Melanocyte of skin (primary cell): ENCODE results near the gene ZBTB49.

DNA sequence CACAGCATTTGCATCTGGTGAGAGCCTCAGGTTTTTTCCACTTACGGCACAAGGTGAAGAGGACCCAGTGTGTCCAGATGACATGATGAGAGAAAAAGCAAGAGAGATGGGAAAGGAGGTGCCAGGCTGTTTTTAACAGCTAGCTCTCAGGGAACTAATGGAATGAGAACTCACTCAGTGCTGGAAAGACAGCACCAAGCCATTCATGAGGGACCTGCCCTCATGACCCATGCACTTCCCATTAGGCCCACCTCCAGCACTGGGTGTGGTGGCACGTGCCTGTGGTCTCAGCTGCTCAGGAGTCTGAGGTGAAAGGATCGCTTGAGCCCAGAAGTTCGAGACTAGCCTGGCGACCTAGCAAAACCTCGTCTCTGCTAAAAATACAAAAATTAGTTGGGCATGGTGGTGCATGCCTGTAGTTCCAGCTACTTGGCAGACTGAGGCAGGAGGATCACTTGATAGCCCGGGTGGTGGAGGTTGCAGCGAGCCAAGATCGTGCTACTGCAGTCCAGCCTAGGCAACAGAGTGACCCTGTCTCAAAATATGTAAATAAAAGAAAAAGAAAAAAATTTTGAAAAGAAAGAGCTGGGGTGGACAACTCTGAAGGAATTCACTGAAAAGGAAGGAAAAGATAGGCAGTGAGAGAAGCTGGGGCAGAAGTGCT is 50.8 kb downstream of the FAM193A start:
- CAGE, long polyA plus RNA, 2 experiments = no peak in any of the 2 experiments

DNA sequence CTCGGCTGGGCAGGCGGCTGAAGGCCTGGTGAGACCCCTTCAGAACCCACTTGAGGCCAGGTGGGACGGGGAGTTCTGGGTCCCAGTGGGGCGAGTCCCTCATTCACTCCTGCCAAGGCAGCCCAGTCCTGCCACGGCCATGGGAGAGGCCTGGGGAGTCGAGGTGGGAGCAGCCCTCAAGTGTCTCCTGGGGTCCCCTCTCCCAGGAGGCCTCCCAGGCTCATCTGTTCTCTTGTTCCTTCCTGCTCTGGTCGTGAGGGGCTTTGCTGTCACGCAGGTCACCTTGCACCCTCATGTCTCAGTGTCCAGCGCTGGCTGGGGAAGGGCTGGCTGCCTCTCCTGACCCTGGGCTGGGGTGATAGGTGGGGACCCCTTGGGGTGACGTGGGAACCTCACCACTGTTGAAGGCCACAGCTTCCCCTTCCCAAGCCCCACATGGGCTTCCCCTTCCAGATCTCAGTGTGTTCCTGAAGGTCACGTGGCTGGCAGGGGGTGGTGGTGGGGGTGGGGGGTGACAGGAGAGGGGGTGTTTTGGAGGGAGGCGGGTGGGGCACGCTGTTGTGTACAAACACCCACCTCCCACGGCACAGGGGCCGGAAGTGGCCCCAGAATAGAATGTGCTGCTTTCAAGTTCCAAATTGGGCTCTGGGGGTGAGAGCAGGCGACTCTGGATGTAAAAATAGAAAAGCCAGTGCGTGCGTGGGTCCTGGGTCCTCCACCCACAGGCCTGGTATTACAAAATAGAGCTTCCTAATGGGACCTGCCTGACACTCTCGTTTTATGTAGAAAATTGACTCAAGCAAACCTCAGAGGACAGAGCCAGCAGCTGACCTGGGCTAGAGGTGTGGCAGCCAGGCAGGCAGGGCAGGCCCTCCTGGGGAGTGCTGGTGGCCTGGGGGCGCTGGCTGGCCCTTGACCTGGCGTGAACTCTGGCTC is 5.7 kb upstream of the SH3BP2 start:
- CAGE, long polyA plus RNA, 2 experiments = no peak in any of the 2 experiments

DNA sequence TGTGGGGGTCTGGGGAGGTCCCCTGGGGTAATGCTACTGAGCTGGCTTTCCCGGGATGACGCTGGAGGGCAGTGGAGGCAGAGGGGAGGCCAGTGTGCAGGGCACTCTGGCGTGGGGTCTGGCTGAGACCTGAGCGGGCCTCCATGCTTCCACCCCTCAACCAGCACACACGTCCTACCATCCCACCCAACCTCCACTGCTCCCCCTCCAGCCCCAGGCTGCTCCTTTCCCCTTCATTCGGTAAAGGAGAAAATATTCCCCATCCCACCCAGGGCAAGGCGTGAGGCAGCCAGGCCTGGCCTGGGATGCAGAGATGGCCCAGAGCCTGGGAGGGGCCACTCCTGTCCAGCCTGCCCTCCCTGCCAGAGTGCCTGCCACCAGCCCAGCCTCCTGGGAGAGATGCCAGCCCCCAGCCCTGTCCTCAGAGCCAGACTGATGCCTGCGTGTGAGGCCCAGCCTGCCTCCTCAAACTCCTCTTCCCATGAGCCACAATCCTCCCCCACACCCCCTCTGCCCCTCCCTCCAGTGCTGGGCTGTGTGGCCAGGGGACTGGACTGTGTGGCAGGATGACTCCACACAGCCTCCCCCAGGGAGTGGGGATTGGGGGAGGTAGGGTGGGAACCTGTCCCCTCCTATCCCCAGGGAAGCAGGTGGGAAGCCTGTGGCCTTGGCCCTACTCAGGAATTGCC is 4.5 kb upstream of the SH3BP2 start:
- CAGE, long polyA plus RNA, 2 experiments = no peak in any of the 2 experiments

DNA sequence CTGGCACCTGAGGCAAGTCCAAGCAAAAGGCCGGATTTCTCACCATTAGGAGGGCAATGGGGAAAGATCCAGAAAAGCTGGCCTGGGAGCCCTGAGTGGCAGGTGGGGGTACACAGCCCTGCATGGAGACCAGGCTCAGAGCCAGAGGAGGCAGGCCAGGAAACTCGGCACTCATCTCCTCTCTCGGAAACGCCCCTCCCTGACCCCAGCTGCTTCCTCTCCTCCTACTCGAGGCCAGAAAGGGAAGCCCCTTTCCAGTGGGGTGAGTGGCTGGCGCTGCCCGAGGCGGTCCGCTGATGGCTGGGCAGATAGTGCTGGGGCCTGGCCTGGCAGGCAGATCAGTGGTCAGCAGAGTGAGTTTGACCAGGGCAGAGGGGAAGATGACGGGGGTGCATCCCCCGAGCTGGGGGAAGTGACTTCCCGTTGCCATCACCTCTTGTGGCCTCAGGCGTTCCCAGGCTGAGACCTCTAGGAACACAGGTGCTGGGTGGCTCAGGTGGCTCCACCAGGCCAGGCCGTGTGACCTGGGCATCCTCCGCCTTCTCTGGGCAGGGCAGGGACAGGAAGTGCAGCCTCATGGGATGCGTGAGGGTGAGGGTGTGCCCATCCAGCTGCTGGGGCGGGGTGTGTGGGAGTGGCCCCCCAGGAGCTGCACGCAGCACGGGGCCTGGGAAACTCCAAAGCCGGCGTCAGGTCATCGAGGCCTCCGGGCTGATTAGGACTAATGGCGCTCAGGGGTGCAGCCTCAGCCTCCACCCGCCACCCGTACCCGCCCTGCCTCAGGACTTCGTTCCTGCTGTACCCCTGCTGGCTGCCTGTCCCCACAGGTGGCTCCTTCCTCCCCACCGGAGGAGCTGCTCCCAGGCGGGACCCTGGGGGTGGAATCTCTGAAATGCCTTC is 5.7 kb downstream of the SH3BP2 start:
- CAGE, long polyA plus RNA, 2 experiments = no peak in any of the 2 experiments

DNA sequence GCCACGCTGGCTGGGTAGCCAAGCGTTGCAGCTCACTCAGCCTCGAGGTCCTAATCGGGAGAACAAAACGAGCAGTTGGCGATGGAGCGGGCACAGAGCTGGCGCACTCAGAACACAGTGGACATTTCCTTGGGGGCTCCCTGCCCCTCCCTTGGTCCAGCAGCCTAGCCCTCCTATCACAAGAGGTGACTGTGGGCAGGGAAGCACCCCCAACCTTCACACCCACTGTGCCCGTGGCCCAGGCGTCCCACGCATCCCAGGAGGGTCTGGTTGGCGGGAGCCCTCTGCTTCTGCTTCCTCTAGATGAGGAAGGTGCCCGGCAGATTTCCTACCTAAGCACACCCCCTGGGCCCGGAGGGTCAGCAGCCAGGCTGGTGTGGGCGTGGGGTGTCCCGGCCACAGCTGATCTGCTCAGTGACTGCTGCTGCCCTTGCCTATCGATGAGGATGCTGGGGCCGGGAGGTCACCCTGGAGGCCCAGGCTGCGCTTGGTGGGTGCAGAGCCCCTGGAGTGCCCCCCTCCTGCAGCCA is 12.0 kb downstream of the SH3BP2 start:
- CAGE, long polyA plus RNA, 2 experiments = no peak in any of the 2 experiments

GRCh38 chr4:2817427-2817695 is 24.5 kb downstream of the SH3BP2 start:
- CAGE, long polyA plus RNA, 2 experiments = no peak in any of the 2 experiments

- CAGE, long polyA plus RNA, 2 experiments = no peak in any of the 2 experiments
Observed at GRCh38 chr4:2898057-2898659, 36.5 kb downstream of the MFSD10 start.

- CAGE, long polyA plus RNA, 2 experiments = no peak in any of the 2 experiments
Observed at GRCh38 chr4:2933247-2933636, 1.4 kb downstream of the MFSD10 start.

DNA sequence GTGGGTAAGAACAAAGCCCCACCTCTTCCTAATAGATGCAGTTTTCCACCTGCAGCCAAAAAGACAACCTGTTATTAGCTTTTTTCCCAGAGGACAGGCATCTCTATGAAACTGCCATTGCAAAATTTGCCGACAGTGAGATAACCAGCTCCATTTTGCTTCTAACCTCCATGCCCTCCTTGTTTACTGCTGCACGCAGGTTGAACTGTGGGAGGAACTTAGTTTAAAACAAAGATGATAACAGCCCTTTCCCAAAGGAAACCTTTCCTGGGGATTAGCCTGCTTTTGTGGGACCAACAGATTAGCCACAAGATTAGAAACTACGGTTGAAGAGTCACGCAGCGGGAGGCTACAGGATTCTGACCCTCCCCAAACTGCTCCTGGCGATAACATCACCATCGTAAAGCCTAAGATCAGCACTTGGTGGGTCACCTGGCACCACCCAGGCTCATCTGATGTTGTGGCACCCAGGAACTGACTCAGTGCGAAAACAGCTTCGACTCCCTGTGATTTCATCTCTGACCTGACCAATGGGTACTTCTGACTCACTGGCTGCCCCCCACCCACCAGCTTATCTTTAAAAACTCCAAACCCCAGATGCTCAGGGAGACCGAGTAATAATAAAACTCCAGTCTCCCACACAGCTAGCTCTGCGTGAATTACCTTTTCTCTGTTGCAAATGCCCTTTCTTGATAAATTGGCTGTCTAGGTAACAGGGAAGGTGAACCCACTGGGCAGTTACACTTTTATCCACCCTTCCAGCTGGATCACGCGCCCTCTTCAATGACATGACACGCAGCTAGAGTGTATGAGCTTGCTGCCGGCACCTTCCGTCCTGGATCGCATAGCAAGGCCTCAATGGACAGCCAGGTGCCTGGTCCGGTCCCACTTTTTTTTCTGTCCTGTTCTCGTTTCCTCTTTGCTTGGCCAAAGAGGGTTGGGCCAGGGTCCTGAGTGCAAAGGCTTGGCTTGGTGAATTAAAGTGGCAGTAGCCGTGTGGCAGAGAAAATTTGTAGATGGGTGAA is 1.4 kb upstream of the MFSD10 start:
- CAGE, long polyA plus RNA, 2 experiments = no peak in any of the 2 experiments

DNA sequence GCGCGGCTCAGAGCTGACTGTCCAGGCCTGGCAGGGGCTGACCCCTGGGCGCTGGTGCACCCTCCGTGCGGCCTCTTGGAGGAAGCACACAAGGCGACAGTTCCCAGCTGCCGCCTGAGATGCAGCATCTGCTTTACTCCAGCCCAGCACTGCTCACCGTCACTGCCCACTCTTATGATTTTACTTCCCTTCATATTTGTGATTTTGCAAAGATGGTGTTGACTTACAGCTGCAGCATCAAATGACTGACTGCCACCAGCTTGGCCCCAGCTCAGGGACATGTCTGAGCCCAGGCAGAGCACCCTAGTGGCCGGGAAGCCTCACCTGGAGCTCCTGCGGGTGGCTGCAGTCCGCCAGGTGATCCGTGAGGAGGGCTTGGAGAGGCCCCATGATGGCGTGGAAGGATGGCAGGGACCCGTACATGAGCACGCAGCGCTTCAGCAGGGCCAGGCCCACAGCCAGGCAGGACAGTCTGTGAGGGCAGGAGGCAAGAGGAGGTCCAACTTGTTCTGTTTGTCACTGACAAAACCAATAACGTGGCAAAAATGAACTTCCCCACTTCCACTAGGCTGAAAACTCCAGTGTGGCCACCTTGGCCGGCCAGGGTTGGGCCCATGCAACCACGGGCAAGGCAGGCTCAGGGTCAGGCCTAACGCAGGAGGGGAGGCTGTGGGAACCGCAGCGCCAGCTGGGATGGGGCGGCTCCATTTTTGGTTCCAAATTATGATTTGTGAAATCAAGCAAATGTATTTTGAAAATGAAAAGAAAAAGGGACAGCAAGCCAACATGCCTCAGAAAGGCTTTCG is 6.8 kb upstream of the MFSD10 start:
- CAGE, long polyA plus RNA, 2 experiments = no peak in any of the 2 experiments

- CAGE, long polyA plus RNA, 2 experiments = no peak in any of the 2 experiments
Observed at GRCh38 chr4:2956627-2957010, 6.6 kb downstream of the NOP14 start.

DNA sequence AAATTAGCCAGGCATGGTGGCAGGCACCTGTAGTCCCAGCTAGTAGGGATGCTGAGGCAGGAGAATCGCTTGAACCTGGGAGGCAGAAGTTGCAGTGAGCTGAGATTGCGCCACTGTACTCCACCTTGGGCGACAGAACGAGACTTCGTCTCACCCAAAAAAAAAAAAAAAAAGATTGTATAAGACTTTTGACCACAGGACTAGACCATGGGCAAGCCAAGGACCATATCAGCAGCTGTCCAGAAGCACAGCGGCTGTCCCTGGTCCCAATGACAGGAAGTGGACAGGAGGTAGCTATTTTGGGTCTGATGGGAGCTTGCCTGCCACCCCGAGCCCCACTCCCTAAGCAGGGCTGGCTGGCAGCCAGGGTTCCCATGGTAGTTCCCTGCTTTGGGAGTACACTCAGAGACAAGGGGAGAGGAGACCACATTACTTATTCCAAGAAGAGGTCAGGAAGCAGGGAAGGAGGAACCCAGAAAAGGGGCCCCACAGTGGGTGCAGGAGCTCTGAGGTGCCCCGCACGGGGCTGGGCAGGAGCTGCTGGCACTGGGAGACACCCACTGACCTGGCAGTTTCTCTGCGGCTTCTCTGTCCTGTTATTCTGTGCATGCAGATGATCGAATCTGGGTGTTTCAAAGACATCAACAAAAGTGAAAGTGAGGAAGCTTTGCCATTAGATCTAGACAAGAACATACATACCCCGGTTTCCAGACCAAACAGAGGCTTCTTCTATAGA is 36.5 kb upstream of the HTT start:
- CAGE, long polyA plus RNA, 2 experiments = no peak in any of the 2 experiments

DNA sequence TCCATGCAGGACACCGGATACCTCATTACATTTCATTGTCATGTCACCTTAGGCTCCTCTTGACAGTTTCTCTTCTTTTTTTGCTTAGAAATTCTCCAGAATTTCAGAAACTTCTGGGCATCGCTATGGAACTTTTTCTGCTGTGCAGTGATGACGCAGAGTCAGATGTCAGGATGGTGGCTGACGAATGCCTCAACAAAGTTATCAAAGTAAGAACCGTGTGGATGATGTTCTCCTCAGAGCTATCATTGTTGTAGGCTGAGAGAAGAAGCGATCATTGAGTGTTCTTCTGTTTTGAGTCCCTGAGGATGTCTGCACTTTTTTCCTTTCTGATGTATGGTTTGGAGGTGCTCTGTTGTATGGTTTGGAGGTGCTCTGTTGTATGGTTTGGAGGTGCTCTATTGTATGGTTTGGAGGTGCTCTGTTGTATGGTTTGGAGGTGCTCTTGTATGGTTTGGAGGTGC is 24.7 kb downstream of the HTT start:
- CAGE, long polyA plus RNA, 2 experiments = no peak in any of the 2 experiments

- CAGE, long polyA plus RNA, 2 experiments = no peak in any of the 2 experiments
Observed at GRCh38 chr4:3205995-3206492, 42.9 kb upstream of the MSANTD1 start.

- CAGE, long polyA plus RNA, 2 experiments = no peak in any of the 2 experiments
Observed at GRCh38 chr4:3251040-3251579, 2.2 kb downstream of the MSANTD1 start.

DNA sequence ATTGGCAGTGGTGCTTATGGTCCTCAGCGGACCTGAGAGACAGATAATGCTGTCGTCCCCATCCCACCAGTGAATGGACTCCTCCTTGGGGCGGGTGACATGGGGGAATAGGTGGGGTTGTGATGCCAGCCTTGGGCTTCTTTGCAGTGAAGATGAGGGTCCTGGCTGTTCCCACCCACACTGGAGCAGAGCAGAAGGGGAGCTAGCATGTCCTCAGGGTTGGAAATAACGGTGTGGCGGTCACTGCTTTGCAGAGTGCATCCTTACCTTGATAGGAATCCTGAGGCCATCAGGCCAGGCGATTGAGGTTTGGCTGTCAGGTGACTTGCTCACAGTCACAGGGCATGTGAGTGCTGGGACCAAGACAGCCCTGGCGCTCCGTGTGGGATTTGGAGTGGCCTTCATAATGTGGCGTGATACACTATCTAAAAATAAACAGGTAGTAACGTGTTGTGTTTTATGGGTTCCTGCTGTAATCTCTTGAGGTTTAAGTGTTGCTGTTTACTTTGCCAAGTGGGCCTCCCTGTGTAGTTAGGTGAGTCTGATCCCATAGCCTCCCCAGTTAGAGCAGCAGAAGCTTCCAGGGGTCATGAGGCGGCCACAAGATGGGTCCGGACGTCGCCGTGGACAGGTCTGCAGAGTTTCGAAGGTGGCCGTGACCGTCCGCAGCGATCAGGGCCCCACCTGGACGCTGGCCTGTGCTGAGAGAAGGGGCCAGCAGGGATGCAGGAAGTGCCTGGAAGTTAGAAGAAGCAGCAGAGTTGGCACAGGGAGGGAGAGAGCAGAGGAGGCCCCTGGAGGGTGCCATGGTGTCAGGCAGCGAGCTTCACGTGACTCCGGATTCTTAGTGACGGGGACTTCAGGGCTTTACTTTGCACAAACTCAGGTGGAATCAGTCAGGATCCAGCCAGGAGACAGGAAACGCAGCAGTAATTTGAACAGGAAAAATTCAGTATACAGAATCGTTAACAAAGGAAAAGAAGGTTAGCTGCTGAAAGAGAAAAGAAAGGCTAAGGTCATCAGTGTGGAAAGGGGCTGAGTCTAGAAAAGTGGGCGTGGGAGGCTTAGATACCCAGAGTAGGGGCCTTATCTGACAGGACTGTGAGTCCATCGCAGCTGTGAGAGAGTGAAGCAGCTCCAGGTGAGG is 27.7 kb downstream of the RGS12 start:
- CAGE, long polyA plus RNA, 2 experiments = no peak in any of the 2 experiments

GRCh38 chr4:3386059-3386548 is 55.7 kb upstream of the HGFAC start:
- CAGE, long polyA plus RNA, 2 experiments = no peak in any of the 2 experiments

- CAGE, long polyA plus RNA, 2 experiments = no peak in any of the 2 experiments
Observed at GRCh38 chr4:3483129-3483993, 20.3 kb downstream of the DOK7 start.

DNA sequence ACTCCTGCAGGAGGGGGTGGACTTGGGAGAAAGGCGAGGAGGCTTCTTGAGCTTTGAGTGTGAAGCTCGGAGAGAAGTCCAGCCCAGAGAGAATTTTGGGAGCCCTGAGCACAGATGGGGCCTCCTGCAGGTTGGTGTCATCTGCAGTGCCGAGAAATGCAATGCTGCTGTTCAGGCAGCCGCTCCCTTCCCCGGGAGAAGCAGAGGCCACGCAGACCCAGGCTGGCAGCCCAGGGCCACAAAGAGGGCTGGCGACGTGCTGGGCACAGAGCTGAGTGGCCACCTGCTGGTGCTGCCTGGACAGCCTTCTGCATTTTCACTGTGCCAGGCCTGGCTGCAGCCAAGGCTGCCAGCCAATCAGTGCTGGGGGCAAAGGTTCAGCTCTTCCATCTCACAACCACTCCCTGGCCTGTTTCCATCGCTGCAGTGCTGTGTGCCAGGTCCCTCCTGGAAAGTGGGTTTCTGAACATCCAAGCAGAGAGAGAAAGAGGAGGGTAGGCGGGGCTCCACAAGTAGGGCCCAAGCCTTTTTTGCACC is 20.0 kb downstream of the ADRA2C start:
- CAGE, long polyA plus RNA, 2 experiments = no peak in any of the 2 experiments

DNA sequence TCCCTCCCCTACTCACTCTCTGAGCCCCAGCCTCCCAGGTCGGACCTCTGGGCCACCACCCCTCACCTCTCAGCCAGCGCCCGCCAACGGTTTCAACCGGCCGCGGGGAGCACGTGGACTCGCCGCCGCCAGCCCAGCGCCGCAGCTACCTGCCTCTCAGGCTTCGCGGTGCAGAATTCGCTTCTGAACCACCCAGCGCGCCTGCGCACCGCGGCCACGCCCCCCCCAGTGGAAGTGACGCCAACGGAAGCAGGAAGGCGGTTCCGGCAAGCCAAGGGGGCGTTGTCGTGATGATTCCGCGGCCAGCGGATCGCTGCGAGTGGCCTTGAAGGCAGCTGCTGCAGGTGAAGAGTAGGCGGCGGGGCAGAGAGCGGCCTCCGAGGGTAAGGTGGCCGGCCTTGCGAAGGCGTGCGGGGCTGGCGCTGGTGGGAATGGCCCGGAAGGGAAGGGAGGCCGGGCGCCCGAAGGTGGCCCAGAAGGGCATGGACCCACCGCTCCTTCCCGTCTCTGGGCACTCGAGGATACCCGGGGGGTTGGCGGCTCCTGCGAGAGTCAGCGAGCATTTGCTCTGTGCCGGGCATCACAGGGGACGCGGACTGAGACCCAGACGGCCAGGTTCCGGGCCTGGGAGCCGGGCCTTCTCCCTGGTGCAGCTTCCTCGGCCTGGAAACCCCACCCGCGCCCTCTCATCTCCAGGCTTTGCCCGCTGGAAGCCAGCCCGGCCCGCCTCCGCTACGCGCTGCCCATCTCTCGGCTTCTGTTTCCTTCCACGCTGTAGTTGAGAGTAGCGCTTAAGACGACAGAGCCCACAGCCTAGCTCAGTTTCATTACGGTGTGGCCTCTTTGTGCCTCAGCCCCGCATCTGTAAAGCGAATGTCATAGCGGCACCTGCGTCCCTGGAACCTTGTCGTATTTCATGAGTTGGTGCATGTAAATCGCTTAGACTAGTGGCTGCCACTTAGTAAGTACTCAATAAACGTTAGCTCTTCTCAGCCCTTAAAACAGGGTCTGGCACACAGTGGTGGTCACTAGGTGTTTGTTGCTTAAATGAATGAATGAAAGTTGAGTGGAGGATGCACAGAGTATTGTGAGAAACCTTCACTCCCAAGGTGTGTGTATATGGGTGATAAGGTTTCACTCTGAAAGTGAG is at the start of gene ZBTB49:
Gene ZBTB49, plus strand, starts transcription at position 282 of the 1,150 bp plus-strand sequence.
- CAGE, long polyA plus RNA, 2 experiments = start-site peak on the minus strand in 1 of 2 experiments, centred at position 181 of the sequence, 46 to 94 reads per replicate